Tibial artery (tissue), 1 donor: ENCODE measurements around the genes ARHGAP45, GPX4 and STK11.

GRCh38 chr19:1021451-1021975 lies 590 bp upstream of the TMEM259 start:
- PRO-cap, result bidirectional peak, plus-strand start at chr19:1021507, minus-strand start at chr19:1021189

GRCh38 chr19:1035153-1035601 lies 4.7 kb upstream of the ABCA7 start:
- PRO-cap, result no peak

GRCh38 chr19:1066610-1067709 lies at the start of gene ARHGAP45:
TSS of gene ARHGAP45 (plus strand) at chr19:1067167.
- PRO-cap, result unidirectional peak, plus-strand start at chr19:1067182; bidirectional peak, plus-strand start at chr19:1067295, minus-strand start at chr19:1067206

DNA sequence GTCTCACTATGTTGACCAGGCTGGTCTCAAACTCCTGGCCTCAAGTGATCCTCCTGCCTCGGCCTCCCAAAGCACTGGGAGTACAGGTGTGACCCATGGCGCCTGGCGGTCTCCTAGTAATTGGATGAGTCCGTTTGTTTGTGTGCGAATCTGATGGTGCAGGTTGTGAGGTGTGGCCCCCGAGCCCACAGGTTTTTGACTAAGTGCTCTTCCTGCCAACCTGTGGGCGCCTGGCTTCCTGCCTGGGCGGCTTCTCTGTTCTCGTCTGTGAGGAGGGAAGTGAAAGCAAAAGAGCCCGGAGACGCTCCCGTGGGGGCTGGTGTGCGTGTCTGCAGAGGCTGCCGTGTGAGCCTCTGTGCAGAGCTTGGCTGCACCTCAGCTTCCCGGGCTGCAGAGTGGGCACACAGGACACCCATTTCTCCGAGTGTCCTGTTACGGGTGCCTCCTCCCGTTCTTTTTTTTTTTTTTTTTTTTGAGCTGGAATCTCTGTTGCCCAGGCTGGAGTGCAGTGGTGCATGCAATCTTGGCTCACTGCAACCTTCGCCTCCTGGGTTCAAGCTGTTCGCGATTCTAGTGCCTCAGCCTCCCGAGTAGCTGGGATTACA lies 10.1 kb downstream of the ARHGAP45 start:
- PRO-cap, result no peak

DNA sequence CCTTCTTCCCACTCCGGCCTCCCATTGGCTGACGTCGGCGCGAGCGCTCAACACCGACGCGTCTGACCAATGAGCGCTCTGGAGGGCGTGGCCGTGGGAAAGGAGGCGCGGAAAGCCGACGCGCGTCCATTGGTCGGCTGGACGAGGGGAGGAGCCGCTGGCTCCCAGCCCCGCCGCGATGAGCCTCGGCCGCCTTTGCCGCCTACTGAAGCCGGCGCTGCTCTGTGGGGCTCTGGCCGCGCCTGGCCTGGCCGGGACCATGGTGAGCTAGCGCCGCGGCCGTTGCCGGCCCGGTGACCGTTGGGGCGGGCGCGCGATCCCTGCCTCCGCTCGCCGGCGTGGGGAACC lies at the start of gene GPX4:
GPX4 (plus strand) TSS at position 129 of the 348 bp plus-strand sequence.
- PRO-cap, result bidirectional peak, plus-strand start at position 208 of the sequence, minus-strand start outside the sequence

GRCh38 chr19:1168273-1169508 lies 5.4 kb downstream of the SBNO2 start:
- PRO-cap, result no peak

GRCh38 chr19:1205281-1206220 lies at the start of gene STK11:
TSS of gene STK11 (plus strand) at chr19:1205778.
- PRO-cap, result bidirectional peak, plus-strand start at chr19:1205765, minus-strand start at chr19:1205532

- PRO-cap, result no peak
Measured at GRCh38 chr19:1235958-1236586, 1.7 kb downstream of the CBARP start.

GRCh38 chr19:1256636-1257867 lies 8.7 kb downstream of the MIDN start:
- PRO-cap, result unidirectional peak, plus-strand start at chr19:1257442

DNA sequence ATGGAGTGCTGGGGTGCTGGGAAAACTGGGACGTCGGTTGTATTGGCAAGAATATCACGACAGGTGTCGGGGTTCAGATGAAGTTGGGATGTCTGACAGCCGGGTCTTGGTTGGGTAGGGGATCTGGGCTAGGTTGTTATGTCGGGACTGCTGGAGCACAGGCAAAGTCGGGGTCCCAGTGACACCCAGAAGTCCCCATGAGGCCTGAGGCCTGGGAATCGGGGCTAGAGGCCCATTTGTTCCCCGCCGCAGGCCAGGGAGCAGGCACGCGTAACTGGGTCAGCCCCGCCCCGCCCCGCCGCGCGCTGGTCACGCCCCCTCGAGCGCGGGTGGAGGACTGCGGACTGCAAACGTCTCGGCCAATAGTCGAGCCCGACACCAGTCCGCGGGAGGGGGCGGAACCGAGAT lies 323 bp upstream of the CIRBP start:
- PRO-cap, result bidirectional peak, plus-strand start outside the sequence, minus-strand start at position 255 of the sequence

DNA sequence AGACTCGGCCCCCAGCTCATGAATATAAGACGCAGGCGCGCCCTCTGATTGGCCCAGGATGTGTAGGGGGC lies 84 bp upstream of the CIRBP start:
- PRO-cap, result no peak

GRCh38 chr19:1286470-1287181 lies 953 bp downstream of the EFNA2 start:
- PRO-cap, result no peak

DNA sequence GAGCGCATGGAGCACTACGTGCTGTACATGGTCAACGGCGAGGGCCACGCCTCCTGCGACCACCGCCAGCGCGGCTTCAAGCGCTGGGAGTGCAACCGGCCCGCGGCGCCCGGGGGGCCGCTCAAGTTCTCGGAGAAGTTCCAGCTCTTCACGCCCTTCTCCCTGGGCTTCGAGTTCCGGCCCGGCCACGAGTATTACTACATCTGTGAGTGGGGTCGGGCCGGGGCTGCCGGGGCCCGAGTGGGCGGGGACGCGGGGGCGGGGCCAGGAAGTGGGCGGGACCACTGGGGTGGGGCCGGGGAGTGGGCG lies 9.9 kb downstream of the EFNA2 start:
- PRO-cap, result no peak

GRCh38 chr19:1402694-1403191 lies 1.4 kb upstream of the GAMT start:
- PRO-cap, result no peak

GRCh38 chr19:1412466-1412718 lies 5.0 kb downstream of the DAZAP1 start:
- PRO-cap, result no peak

- PRO-cap, result no peak
Measured at GRCh38 chr19:1433898-1434543, 4.2 kb upstream of the RPS15 start.

DNA sequence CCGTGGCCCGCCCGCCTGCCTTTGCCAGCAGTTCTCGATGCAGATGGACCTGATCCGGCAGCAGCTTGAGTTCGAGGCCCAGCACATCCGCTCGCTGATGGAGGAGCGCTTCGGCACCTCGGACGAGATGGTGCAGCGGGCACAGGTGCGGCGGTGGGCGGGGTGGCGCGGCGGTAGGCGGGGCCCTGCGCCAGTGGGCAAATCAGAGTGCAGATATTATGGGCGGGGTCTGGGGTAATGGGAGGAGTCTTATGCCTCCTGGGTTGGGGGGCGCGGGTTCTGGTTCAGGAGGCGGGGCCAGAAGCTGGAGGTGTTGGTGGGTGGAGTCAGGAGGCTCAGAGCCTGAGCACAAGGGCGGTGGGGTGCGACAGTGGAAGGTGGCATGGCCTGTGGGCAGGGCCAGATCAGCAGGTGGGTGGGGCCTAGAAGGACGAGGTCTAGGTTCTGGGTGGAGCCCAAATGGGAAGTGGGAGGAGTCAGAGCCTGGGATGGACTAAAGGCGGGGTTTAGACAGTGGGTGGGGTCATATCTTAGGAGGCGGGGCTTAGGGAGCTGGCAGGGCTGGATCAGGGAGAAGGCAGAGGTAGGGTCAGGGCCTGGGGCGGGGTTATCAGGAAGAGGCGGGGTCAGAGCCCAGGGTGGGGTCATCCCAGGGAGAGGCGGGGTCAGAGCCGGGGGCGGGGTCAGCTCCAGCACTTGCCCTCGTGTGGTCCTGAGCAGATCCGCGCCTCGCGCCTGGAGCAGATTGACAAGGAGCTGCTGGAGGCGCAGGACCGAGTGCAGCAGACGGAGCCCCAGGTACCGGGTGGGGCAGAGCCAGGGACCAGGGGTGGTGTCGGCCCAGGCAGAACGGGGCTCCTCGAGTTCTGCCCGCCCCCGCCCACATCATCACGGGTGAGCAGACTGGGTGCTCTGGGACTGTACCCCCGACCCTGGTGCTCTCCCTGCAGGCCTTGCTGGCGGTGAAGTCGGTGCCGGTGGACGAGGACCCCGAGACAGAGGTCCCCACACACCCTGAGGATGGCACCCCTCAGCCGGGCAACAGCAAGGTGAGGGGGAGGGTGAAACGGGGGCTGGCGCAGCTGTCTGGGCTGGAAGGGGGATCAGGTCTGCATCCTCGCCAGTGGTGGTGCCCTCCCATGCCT lies 5.8 kb downstream of the APC2 start:
- PRO-cap, result no peak

DNA sequence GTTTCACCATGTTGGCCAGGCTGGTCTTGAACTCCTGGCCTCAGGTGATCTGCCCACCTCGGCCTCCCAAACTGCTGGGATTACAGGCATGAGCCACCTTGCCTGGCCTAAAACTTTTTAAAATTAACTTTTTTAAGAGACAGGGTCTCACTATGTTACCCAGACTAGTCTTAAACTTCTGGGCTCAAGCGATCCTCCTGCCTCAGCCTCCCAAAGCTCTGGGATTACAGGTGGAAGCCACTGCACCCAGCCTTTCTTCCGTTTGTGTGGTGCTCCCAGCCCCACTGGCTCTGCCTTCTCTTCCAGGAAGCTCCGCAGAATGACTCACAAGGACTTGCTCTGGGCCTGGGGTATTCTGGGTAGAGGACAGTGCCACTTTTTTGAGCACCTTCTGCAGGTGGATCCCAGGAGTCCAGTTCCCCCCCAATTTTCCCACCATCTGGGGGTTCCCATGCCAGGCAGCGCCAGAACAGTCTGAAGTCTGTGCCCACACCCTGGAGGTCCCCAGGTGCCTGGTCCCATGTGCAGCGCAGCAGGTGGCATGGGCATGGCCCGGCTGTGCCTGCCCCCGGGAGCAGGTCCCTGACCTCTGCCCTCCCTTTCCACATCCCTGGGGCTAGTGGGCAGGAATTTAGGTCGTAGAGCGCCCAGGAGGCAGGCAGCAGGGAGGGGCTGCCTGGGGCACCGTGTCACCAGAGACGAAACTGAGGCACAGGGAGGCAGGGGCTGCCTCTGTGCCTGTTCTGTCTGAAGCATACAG lies 1.5 kb downstream of the REEP6 start:
- PRO-cap, result no peak

GRCh38 chr19:1567398-1567723 lies 764 bp downstream of the MEX3D start:
- PRO-cap, result no peak

GRCh38 chr19:1584673-1585365 lies 7.8 kb downstream of the MBD3 start:
- PRO-cap, result no peak